Measurements from ENCODE around the gene GRAP2.

GRCh38 chr22:39237847-39238204 is 7.0 kb downstream of the PDGFB start:
- PRO-cap: no peak
- RAMPAGE, long total RNA, 4 experiments: no peak in any of the 4 experiments

GRCh38 chr22:39255444-39256019 is 10.8 kb upstream of the PDGFB start:
- PRO-cap: no peak
- RAMPAGE, long total RNA, 4 experiments: no peak in any of the 4 experiments

GRCh38 chr22:39270226-39270612 is 25.4 kb upstream of the PDGFB start:
- PRO-cap: no peak
- RAMPAGE, long total RNA, 4 experiments: no peak in any of the 4 experiments

- PRO-cap: no peak
- RAMPAGE, long total RNA, 4 experiments: no peak in any of the 4 experiments
Measured at GRCh38 chr22:39287063-39287522, 32.3 kb downstream of the RPL3 start.

DNA sequence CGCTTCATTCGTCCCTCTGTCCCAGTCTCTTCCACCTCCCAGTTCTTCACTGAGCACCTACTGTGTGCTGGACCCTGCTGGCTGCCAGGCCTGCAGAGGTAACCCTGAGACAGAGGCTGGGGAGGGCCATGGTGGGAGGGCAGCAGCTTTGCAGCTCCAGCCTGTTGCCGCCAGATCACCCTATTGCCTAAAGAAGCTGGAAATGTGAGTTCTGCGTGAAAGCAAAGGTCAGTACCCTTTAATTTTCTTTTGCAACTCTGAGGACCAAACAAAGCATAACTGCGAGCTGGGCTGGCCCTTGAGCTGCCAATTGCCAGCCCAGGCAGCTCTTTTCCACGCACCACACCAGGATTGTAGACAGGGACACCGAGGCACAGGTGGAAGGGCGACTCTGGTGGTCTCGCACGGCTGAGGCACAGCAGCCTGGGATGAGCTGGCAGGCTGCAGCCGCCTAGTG is 15.1 kb downstream of the RPL3 start:
- PRO-cap: no peak
- RAMPAGE, long total RNA, 4 experiments: no peak in any of the 4 experiments

GRCh38 chr22:39317787-39318545 is 1.5 kb downstream of the RPL3 start:
- PRO-cap: no peak
- RAMPAGE, long total RNA, 4 experiments: no peak in any of the 4 experiments

GRCh38 chr22:39522524-39523428 is 2.4 kb downstream of the ATF4 start:
- PRO-cap: no peak
- RAMPAGE, long total RNA, 4 experiments: no peak in any of the 4 experiments

GRCh38 chr22:39900830-39901733 is at the start of gene GRAP2:
TSS of gene GRAP2 (plus strand) at chr22:39901084.
- PRO-cap: no peak
- RAMPAGE, long total RNA, 4 experiments: start-site peak on the plus strand in 2 of 4 experiments, at chr22:39901082-39901185 at its widest, 6 to 10 reads per replicate

DNA sequence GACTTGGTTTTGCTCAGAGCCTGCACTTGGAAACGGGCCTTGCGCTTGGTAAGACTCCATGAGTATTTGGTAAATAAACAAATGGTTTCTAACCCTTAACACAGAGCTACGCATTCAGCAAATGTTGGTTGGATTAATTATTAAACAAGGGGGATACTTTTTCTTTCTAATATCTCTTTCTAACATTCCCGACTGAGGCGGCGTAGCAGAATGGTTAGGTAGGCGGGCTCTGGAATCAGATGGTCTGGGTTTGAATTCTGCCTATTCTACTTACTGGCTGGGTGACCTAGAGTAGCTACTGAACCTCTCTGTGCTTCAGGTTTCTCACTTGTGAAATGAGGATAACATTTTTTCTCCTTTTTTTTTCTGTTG is 3.5 kb upstream of the FAM83F start:
- PRO-cap: no peak
- RAMPAGE, long total RNA, 4 experiments: no peak in any of the 4 experiments

DNA sequence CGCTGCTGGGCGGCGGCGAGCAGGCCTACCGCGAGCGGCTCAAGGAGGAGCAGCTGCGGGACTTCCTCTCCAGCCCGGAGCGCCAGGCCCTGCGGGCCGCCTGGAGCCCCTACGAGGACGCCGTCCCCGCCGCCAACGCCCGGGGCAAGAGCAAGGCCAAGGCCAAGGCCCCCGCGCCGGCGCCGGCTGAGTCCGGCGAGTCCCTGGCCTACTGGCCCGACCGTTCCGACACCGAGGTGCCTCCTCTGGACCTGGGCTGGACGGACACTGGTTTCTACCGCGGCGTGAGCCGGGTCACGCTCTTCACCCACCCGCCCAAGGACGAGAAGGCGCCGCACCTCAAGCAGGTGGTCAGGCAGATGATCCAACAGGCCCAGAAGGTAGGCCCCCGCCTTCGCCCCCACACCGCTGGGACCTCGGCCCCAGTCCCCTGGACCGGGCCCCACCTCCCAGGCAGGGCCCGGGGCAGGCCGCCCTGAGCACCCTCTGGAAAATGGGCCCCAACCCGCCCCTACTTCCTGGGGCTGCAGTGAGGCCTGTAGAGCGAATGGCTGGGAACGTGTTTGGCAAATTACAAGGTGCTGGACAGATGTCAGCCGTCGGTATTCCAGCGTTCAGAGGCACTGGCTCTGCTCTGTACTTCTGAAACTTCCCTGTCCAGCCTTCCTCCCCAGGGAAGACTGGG is 540 bp downstream of the FAM83F start:
- PRO-cap: no peak
- RAMPAGE, long total RNA, 4 experiments: no peak in any of the 4 experiments

GRCh38 chr22:40009500-40009793 is 14.7 kb downstream of the FAM83F start:
- PRO-cap: no peak
- RAMPAGE, long total RNA, 4 experiments: no peak in any of the 4 experiments

- PRO-cap: no peak
- RAMPAGE, long total RNA, 4 experiments: no peak in any of the 4 experiments
Measured at GRCh38 chr22:40120194-40121297, 57.2 kb upstream of the TNRC6B start.

- PRO-cap: no peak
- RAMPAGE, long total RNA, 4 experiments: no peak in any of the 4 experiments
Measured at GRCh38 chr22:40125645-40125947, 52.1 kb upstream of the TNRC6B start.

DNA sequence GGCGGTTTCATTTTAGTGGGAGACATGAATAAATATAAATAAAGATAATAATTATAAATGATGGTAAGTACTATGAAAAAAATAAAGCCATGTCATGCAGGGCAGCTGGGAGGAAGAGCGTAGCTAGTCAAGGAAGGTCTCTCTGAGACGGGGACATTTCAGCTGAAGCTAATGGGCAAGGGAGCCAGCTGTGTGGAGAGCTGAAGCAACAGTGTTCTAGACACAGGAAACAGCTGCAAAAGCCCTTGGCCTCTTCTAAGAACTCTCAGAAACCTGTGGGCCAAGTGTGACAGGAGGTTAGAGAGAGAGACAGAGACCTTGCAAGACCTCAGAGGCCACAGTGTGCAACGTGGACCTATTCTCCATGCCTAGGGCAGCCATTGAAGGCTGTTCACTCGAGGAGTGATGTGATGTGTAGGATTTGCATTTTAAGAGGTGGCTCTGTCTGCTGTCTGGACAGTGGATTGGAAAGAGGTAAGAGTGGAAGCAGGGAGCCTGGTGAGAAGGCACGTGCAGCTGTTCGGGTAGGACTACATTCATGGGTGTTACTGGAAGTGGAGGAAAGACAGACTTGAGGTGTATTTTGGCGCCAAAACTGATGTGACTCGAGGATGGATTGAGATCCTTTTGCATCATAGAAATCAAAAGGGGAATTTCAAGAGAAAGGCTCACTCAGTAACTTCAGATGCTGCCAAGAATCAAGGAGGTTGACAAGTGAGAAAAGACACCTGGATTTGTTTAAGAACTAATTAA is 48.6 kb upstream of the TNRC6B start:
- PRO-cap: no peak
- RAMPAGE, long total RNA, 4 experiments: no peak in any of the 4 experiments

DNA sequence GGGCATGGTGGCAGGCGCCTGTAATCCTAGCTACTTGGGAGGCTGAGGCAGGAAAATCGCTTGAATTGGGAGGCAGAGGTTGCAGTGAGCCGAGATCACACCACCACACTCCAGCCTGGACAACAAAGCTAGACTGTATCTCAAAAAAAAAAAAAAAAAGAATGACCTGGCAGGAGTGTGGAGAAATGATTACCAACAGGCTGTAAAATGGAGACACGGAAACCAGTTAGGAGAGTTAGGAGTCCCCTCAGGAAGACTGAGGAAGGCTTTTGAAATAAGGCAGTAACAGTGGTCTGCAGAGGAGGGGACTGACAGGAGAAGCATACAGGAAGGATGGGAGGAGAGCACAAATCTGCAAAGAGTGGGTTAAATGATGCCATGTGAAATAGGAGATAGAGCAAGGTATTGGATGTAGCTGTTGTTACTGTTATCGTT is 39.9 kb upstream of the TNRC6B start:
- PRO-cap: no peak
- RAMPAGE, long total RNA, 4 experiments: no peak in any of the 4 experiments

- PRO-cap: no peak
- RAMPAGE, long total RNA, 4 experiments: no peak in any of the 4 experiments
Measured at GRCh38 chr22:40178964-40179498, 1.3 kb downstream of the TNRC6B start.

- PRO-cap: no peak
- RAMPAGE, long total RNA, 4 experiments: no peak in any of the 4 experiments
Measured at GRCh38 chr22:40210819-40211289, 33.1 kb downstream of the TNRC6B start.

DNA sequence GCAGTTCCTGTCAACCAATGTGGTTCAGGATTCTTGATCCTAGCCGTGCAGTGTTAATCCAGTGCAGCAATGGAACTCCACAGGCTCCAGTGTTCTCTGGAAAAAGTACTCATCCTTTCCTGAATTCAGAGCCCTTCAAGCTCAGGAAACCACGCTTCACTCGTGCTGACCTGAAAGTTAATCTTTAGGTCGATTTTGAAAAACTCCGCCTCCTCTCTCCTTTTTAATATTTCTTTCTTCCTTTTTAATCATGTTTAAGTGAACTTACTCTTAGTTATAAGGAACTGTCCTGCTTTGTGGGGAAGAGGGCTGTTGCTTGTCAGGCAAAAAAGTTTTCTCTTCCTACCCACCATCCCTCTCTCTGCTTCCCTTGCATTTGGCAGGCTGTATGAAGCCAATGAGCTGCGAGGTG is 14.3 kb upstream of the ADSL start:
- PRO-cap: no peak
- RAMPAGE, long total RNA, 4 experiments: no peak in any of the 4 experiments

GRCh38 chr22:40371333-40371634 is 890 bp downstream of the SGSM3 start:
- PRO-cap: no peak
- RAMPAGE, long total RNA, 4 experiments: no peak in any of the 4 experiments

GRCh38 chr22:40651581-40652406 is 15.3 kb upstream of the MRTFA start:
- PRO-cap: no peak
- RAMPAGE, long total RNA, 4 experiments: start-site peak on the plus strand in 1 of 4 experiments, at chr22:40651858-40652276 at its widest, 5 reads per replicate; start-site peak on the minus strand in 1 of 4 experiments, at chr22:40651738-40652173 at its widest, 5 reads per replicate

Measured in omental fat pad (tissue), 4 donors.